ENCODE measurements around a stretch of chr11.

DNA sequence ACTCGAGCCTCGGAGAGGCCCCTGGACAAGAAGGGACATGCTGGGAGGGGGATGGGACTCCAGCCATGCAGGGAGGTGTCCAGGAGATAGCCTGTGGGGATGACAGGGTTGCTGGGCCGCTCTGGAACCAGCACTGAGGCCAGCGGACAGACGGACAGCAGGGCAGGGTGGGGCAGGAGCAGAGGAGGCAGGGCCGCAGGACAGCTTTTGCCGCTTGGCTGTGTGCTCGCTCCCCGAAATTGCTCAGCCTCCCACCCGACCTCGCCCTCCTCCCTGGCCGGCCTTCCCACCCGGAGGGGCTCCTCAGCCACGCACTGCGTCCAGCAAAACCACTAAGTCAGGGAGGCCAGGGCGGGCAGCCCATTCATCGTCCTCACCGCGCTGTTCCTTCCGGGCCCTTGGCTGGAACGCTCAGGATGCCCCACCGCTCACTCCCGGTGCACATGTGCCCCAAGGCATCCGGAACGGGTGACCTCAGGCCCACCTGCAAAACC lies 8.0 kb downstream of the TNNT3 start:
- PRO-cap = no peak

GRCh38 chr11:1940692-1940973 lies 6.5 kb upstream of the MRPL23 start:
- PRO-cap = no peak

DNA sequence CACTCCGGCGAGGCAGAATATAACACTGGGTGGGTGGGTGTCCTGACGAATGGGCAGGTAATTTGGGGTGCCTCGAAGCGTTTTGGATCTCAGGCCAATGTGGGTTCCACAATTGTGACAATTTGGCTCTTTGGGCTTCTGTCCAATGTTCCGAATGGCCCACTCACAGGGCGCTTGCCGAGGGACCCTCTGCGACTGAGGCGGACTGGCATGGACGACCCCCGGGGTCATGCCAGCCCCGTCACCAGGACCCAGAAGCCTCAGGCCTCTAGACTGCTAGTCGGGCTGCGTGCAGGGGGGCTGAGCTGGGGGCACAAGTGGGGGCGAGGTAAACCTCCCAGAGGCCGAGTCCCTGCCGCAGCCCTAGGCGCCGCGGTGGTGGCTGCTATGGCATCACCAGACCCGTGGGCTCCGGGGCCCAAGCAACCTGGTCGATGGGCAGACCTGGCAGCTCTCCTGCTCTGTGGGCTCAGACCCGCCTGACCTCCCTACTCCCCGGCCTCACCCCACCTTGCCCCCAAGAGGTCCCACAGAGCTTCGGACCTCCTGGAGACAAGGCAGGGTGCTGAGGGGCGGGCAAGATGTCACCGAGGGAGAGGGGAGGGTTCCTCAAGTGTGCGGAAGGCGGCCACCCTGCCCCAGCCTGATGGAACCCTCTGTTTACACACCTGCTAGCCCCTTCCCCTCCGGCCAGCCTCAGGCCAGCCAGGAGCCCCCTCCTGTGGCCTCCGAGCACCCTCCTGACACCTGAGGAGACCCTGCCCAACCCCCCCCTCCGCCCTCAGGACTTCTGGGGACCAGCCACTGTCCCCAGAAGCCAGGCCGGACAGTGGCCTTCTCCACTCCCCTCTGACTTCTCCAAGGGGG lies 9.5 kb downstream of the IGF2 start:
- PRO-cap = no peak

GRCh38 chr11:2133949-2134335 lies 5.2 kb downstream of the IGF2 start:
- PRO-cap = no peak

DNA sequence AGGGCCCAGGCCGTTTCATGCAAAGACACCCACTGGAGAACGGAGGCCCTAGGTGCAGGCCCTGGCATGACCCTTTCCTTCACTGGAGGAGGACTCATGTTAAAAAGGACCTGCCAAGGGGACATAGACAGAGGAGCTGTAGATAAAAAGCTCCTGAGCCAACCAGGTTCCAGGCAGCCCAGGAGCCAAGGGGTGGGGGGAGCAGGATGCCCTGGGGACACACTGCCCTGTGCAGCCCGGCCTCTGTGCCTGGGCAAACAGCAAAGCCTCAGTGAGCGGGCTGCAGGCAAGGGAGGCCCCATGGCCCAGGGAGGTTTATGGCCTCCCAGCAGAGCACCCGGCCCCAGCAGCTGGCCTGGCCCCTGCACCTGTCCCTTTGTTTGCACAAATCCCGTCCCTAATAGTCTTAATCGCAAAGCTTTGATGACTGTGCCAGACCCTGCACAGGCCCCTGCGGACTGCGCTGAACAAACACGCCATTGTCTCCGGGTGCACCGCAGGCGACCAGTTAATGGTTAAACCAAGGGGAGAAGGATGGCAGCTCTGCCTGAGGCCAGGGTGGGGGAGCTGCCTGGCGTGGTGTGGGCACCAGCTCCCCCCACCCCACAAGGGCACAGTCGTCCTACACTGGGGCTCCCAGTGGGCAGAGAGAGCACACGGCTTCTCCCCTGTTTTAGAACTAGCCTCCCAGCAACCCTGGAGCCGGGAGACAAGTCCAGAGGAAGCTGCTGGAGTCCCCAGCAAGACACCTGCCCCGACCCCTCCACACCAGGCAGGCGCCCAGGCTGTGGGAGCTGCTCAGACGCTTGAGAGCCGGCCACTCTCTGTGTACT lies 39.5 kb upstream of the TH start:
- PRO-cap = bidirectional peak, plus-strand start at position 636 of the sequence, minus-strand start at position 378 of the sequence

DNA sequence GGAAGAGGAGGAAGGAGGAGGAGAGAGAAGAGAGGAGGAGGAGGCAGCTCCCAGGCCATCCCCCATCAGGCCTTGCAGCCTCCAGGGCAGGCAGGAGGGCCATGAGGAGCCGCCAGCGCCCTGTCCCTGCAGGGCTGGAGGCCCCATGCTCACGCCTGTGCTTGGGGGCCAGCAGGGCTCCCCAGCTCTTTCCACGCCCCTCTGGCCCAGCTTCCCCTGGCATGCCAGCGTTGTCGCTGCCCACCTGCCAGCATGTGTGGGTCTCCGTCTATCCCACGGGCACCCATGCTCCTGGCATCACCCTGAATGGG lies 5.2 kb downstream of the TSPAN32 start:
- PRO-cap = no peak

- PRO-cap = no peak
Observed at GRCh38 chr11:2375945-2376572, 1.1 kb upstream of the CD81 start.

DNA sequence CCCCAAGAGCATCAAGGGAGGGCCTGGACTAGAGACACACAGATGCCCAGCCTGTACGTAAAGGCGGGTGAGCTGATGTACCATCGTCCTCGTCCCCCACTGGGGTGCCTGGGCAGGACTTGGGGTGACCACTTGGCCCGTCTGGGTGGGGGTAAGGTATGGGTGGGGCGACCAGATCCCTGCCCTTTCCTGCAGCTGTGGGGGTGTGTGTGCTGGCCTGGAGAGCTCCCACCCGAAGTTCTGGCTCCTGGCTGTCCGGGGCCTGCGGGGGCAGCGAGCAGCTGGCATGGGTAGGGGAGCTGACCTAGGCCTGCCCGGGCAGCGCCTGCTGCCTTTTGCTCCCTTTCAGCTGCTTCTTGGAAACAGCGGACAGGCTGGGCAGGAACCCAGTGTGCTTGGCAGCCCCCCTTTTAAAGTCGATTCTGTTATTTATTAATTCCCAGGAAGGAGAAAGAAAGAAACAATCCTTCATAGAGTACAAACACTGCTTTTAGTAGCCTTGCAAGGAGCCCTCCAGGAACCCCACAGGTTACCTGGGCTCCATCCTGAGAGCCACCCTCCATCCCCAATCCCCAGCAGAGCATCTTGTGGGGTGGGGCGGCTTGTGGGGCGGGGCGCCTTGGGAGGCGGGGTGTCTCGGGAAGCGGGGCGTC lies 6.7 kb downstream of the CD81 start:
- PRO-cap = no peak

DNA sequence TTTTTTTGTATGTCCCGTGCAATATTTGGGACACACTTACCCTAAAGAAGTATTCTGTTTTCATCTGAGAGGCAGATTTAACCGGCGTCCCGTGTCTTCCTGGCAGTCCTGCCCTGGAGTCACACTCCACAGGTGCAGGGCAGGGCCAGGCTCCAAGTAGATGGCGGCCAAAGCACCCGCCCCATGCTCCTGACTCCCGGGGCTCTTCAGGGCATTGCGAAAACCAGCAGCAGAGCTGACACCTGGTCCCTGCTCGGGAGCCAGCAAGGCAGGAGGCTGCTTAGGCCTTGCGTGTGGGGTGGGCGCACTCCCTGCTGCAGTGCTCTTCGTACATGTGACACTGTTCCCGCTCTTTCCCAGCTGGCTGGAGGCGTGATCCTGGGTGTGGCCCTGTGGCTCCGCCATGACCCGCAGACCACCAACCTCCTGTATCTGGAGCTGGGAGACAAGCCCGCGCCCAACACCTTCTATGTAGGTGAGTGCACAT lies 10.5 kb upstream of the TSSC4 start:
- PRO-cap = no peak

DNA sequence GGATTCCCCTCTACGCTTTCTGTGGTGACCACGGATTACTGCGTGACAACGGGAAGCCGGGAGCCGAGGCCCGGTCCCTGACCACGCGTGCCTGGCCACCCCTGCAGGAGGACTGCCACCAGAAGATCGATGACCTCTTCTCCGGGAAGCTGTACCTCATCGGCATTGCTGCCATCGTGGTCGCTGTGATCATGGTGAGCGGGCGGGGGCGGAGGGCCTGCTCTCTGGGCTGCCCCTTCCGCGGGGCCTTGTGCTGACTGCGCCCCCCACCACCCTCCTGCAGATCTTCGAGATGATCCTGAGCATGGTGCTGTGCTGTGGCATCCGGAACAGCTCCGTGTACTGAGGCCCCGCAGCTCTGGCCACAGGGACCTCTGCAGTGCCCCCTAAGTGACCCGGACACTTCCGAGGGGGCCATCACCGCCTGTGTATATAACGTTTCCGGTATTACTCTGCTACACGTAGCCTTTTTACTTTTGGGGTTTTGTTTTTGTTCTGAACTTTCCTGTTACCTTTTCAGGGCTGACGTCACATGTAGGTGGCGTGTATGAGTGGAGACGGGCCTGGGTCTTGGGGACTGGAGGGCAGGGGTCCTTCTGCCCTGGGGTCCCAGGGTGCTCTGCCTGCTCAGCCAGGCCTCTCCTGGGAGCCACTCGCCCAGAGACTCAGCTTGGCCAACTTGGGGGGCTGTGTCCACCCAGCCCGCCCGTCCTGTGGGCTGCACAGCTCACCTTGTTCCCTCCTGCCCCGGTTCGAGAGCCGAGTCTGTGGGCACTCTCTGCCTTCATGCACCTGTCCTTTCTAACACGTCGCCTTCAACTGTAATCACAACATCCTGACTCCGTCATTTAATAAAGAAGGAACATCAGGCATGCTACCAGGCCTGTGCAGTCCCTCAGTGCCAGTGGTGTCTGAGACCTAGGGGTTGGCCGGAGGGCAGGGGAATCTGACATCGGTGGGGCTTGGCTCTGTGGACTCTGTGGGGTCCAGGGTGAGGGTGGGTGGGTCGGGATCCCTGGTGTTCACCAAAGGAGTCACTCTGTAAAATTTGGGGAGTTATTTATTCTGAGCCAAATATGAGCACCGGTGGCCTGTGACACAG lies 3.7 kb upstream of the TSSC4 start:
- PRO-cap = no peak

- PRO-cap = unidirectional peak, plus-strand start at chr11:2447197
Observed at GRCh38 chr11:2446948-2447449, 2.2 kb downstream of the KCNQ1 start.

- PRO-cap = no peak
Observed at GRCh38 chr11:2447466-2448120, 2.8 kb downstream of the KCNQ1 start.

DNA sequence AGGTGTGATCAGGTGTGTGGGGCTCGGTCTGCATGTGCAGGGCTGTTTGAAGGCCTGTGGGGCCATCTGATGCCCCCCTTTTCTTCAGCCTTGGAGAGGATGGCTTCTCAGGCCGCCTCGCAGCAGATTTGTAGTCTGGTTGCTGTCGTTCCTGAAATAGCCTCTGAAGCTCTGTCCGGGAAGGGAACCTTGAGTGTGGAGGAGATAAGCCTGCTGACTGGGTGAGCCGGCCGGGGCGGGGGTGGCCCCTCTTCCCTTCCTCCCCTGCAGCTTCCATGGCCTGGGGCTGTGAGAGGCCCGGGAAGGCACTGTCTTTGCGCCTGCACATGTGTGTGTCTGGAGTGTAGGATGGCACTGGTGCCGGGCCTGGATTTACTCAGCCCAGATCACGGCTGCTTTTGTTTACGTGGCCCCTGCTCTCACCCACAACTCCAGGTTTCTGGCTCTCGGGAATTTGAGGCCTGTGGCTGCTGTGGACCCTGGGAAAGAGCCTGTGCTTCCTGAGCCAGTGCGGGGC lies 16.4 kb downstream of the KCNQ1 start:
- PRO-cap = no peak

DNA sequence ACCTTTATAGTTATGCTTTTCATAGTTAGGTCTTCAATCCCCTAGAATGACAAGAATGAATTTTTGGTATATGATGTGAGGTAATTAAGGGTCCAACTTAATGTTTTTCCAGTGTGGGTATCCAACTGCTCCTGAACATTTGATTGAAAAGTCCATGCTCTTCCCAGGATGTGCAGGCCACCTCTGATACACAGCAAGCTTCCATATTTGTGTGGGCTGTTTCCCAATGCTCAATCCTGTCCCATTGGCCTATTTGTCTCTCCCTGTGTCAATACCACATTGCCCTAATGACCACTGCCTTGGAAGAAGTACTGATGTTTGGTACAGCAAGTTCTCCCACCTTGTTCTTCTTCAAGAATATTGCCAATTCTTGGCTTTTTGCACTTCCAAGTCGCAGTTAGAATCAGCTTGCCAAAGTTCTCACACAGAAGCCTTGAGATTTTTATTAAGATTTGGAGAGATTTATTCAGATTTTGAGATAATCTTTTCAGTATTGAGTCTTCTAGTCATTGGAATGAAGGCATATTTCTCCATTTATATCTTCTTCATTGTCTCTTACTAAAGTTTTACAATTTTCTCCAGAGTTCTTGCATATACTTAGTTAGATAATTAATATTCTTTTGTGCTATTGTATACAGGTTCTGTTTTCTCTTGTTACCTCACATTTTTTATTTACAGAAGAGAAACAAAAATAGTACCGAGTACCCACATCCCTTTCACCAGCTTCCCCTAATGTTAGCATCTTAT lies 212.2 kb downstream of the KCNQ1 start:
- PRO-cap = no peak

GRCh38 chr11:2693578-2693766 lies 192.1 kb downstream of the CDKN1C start:
- PRO-cap = no peak

DNA sequence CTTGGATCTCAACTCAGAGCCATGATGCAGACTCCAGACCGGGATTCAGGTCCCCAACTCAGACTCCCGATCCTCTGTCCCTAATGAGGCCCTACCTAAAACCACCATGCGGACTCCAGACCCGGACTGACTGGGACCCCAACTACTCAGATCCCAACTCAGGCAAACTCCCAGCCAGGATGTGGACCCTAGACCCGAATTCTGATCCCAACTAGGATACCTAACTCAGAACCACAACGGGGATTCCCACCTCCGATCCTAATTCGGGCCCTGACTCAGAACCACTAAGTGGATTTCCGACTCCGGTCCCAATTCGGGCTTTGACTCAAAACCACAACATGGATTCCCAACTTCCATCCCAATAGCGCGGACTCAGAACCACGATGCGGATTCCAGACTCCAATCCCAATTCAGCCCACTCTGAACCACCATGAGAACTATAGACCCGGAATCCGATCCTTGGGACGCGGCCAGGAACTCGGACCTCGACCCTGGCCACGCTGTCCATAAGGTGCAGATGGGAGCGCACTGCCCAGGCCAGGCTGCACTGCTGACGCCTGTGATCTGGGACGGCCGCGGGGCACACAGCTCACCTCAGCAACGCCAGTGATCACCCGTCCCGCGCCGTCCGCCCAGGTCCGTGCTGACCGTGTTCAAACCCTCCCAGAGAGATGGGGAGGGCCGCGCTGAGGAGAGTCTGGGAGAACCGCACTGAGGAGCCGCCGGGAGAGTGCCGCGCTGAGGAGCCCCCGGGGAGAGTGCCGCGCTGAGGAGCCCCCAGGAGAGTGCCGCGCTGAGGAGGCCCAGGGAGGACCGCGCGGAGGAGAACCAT lies 186.6 kb downstream of the CDKN1C start:
- PRO-cap = bidirectional peak, plus-strand start at position 702 of the sequence, minus-strand start at position 605 of the sequence

- PRO-cap = bidirectional peak, plus-strand start at chr11:2700279, minus-strand start at chr11:2699994
Observed at GRCh38 chr11:2699567-2700561, 185.7 kb downstream of the CDKN1C start.

GRCh38 chr11:2702578-2703470 lies 182.8 kb downstream of the CDKN1C start:
- PRO-cap = no peak

DNA sequence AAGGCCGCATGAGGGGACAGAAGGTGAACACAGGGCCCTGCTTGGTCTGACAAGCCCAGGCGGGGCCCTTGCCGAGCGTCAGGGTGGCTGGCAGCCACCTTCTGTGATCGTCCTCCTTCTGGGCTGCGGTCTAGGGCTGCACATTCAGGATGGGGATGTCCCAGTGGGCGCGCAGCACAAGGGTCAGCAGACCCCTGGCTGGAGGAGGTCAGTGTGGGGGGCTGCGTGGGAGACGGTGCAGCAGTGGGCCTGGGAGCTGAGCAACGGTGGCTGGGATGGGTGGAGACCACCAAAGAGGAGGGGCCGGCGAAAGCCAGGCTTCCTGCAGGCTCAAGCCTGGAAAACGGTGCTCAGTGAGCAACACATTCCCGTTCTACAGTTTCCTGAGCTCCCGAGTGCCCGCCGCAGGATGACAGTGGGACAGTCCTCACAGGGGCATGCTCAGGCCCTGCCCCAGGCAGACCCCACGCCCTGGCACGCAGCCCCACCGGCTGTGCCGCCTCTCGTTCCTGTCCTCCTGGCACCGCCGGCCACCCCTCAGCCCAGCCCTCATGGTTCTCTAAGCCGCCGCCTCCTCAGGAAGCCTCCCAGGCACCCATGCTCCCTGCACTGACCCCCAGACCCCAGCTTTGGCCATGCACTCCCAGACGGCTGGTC lies 73.9 kb downstream of the CDKN1C start:
- PRO-cap = no peak

DNA sequence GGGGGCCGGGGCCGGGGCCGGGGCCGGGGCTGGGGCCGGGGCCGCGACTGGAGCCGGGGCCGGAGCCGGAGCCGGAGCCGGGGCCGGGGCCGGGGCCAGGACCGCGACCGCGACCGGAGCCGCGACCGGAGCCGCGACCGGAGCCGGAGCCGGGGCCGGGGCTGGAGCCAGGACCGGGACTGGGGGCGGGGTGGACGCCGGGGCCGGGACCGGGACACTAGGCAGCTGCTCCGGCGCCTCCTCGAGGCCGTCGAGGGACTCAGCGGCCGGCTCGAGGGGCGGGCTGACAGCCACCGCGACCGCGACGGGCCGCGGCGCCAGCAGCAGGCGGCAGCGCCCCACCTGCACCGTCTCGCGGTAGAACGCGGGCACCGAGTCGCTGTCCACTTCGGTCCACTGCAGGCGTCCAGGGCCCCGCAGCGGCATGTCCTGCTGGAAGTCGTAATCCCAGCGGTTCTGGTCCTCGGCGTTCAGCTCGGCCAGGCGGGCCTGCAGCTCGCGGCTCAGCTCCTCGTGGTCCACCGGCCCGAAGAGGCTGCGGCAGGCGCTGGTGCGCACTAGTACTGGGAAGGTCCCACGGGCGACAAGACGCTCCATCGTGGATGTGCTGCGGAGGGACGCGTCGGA lies 602 bp downstream of the CDKN1C start:
- PRO-cap = unidirectional peak, minus-strand start at position 243 of the sequence